Aorta (tissue), 1 donor: ENCODE measurements around a stretch of chr14.

GRCh38 chr14:37597433-37598161, 2.2 kb downstream of the TTC6 start:
- PRO-cap = no peak

- PRO-cap = no peak
Measured at GRCh38 chr14:38064993-38065894, 142.5 kb upstream of the SSTR1 start.

GRCh38 chr14:38251979-38252463, 3.9 kb downstream of the CLEC14A start:
- PRO-cap = no peak

- PRO-cap = no peak
Measured at GRCh38 chr14:38270839-38271119, 14.9 kb upstream of the CLEC14A start.

DNA sequence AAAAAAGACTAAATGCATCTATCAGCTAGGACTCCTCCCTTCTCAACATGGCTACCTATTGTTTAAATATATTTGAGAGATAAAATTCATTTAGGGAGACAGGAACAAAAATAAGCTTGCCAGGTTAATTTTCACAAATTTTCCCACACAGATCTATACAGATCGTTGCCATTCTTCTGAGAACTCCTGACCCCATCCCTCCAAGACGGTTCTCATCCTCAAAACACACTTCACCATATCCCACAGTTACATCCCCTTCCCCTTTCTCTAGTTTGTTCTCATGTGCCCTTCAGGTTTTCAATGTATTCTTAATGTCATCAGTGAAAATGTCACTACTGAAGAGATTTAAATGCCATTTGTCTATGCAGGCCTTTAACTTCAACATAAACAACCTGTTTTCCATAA, 197.0 kb downstream of the SEC23A start:
- PRO-cap = no peak

DNA sequence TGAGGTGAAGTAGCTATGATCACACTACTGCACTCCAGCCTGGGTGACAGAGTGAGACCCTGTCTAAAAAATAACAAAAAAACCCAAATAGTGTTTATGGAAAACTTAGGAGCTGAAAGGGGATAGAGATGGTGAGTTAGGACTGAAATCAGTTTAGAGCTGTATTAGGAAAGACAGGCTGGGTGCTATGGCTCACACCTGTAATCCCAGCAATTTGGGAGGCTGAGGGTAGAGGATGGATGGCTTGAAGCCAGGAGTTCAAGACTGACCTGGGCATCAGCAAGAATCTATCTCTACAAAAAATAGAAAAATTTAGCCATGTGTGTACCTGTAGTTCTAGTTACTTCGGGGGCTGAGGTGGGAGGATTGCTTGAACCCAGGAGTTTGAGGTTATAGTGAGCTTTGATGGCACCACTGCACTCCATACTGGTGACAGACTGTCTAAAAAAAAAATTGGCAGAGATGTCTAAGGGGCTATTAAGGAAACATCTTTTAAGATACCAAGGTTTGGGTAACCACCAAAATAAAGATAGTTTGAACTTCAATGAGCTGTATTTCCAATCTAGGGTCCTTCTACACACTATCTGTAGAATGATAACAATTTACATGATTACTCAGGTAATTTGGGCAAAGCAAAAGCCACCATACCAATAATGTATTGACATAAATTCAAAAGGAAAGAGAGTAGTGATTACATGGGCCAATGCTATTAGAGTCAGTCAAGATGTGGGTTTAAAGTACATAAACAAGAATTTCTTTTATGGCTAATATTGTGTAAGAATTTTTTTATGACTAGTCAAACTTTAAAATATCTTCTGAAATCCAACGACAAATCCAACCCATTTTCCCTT, 10.0 kb downstream of the PNN start:
- PRO-cap = no peak

GRCh38 chr14:41607756-41608460, 1.2 kb downstream of the LRFN5 start:
- PRO-cap = no peak

DNA sequence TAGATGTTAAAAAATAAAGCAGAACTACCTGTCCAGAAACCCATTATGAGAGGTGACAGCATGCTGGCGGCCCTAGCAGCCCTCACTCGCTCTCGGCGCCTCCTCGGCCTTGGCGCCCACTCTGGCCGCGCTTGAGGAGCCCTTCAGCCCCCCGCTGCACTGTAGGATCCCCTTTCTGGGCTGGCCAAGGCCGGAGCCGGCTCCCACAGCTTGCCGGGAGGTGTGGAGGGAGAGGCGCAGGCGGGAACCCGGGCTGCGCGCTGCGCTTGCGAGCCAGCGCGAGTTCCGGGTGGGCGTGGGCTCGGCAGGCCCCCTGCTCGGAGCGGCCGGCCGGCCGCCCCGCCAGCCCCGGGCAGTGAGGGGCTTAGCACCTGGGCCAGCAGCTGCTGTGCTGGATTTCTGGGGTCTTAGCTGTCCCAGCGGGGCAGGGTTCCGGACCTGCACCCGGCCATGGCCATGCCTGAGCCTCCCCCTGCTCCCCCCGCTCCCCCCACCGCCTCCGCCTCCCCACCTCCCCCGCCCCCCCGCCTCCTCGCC, 98.6 kb upstream of the C14orf28 start:
- PRO-cap = no peak

GRCh38 chr14:45219742-45220416, 33.1 kb downstream of the MIS18BP1 start:
- PRO-cap = no peak

DNA sequence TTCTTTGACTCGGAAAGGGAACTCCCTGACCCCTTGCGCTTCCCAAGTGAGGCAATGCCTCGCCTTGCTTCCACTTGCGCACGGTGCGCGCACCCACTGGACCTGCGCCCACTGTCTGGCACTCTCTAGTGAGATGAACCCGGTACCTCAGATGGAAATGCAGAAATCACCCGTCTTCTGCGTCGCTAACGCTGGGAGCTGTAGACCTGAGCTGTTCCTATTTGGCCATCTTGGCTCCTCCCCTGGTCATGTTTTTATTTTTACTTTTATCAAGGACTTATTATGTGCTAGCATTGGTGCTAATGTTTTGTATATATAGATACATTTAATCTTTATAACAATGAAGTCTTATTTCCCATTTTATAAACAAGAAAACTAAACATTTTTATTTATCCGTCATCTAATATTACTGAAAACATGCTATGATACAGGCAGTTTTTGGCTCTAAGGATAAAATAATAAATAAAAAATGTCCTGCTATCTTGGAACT, 636.1 kb upstream of the MIS18BP1 start:
- PRO-cap = no peak

DNA sequence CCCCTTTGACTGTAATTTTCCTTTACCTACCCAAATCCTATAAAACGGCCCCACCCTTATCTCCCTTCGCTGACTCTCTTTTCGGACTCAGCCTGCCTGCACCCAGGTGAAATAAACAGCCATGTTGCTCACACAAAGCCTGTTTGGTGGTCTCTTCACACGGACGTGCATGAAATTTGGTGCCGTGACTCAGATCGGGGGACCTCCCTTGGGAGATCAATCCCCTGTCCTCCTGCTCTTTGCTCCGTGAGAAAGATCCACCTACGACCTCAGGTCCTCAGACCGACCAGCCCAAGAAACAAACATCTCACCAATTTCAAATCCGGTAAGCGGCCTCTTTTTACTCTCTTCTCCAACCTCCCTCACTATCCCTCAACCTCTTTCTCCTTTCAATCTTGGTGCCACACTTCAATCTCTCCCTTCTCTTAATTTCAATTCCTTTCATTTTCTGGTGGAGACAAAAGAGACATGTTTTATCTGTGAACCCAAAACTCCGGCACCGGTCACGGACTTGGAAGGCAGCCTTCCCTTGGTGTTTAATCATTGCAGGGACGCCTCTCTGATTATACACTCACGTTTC, 453.0 kb upstream of the RPL10L start:
- PRO-cap = no peak

DNA sequence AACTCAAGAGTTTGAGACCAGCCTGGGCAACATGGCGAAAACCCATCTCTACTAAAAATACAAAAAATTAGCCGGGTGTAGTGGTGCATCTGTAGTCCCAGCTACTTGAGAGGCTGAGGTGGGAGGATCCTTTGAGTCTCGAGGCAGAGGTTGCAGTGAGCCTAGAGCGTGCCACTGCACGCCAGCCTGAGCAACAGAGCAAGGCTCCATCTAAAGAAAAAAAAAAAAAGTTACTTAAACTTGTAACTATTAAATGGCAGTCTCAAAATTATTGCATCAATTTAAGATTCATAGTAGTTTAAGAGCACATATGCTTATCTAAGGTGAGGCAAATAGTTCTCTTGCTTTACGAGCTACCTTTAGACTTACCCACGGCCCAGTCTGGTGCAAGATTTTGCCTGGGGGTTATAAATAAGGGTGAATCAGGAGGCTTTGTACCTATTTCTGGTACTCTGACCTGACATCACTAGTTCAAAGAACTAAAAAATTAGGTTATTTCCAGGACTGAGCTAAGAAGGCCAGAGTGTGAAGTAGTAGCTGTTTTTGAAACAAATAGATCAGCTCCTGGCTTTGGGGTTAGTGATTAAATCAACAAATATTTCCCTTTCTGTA, 3.4 kb downstream of the MGAT2 start:
- PRO-cap = no peak

GRCh38 chr14:49767252-49767847, 603 bp upstream of the KLHDC2 start:
- PRO-cap = bidirectional peak, plus-strand start at chr14:49767598, minus-strand start at chr14:49767597

DNA sequence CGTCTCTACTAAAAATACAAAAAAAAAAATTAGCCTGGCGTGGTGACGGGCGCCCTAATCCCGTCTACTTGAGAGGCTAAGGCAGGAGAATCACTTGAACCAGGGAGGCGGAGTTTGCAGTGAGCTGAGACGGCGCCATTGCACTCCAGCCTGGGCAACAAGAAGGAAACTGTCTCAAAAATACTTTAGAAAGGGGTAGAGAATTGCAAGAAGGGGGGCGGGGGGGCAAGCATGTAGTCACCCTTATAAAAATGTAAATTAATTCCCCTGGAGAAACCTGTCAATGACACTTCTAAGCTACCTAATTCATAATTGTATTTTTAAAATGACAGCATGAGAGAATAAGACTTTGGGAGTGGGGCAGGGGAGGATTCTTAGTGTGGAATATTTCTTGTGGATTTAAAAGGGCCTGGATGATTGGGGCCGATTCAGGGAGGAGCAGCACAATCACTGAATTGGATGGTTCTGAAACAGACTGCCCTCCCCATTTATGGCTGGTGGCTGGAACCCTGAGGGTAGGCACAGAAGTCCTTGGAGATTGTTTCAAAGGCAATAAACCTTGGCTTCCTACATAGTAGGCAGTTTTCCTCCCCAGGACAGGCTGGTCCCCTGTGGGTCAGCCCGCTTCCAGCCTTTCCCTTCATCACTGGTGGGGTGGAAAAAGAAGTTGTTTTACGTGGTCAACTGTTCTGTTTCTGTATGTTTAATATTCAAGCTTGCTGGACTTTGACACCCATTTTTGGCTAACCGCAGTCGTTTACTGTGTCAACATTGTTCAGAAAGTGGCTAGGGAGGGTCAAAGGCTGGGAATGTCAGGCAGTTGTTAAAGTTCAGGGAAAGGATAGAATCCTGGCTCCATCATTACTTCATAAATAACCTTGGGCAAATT, 2.1 kb downstream of the KLHDC2 start:
- PRO-cap = no peak

DNA sequence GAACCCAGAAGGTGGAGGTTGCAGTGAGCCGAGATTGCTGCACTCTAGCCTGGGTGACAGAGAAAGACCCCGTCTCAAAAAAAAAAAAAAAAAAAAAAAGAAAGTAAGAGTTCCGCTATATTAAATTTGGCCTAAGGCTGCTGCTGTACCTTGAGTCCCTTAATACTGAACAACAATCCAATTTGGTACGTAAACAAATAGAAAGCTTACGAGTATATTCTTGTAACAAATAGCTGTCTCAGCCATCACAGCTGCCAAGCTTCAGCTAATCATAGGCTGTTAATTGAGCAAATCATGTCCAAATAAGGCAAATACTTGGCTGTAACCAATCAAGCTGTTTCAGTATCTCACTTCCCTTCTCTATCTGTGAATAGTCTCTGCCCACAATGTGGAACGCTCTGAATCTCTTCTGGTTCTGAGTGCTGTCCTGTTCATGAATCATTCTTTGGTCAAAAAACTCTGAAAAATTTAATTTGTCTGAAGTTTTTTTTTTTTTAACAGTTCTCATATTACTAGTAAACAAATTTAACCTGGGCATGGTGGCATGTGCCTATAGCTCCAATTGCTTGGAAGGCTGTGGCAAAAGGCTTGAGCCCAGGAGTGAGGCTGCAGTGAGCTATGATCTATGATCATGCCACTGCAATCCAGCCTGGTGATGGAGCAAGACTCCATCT, 5.8 kb upstream of the NEMF start:
- PRO-cap = no peak

DNA sequence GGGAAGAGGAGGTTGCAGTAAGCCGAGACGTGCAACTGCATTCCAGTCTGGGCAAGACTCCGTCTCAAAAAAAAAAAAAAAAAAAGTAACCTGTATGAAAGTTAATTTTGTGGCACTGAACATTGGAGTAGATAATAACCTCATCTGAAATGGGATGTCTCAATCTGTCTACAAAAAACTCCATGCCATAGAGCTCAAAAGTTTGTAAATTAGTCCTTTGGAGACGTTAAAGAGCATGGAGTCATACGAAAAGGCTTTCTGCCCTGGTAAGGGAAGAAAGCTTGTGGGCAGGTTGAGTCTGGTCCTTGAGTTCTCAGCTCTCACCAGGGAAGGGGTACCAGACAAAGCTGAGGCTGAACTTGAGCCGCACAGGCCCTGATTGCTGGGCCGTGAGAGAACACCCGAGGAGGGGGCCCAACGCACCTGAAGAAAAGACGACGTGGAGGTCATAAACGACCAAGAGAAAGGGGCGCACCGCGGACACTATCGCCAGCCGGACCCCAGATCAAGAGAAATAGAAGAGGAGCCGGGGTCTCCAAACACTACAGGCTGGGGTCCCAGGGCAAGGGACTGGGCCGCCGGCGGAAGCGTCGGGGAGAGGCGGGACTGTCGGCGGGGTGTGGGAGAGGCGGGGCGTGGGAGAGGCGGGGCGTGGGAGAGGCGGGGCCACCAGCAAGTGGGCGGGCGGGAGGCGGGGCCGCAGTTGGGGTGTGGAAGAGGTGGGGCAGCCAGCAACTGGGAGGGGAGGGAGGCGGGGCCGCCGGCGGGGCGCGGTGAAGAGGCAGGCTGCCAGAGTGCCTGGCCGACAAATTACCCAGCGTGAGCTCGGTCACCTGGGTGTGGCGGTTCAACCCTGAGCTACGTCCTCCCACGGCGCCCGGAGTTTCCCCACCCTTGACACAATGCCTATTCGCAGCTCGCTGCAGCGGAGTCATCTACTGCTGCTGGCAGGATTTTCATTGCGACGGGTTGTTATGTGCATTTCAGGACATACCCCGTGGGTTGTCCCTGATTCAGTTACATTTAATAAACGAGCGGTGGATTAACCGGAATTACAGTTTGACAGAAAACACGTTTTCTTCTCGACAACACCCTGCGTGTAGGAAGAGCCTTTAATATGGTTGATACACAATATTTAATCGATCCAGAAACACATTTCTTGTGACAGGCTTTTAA, 15.4 kb upstream of the NEMF start:
- PRO-cap = bidirectional peak, plus-strand start at position 754 of the sequence, minus-strand start at position 608 of the sequence; bidirectional peak, plus-strand start at position 962 of the sequence, minus-strand start at position 946 of the sequence

DNA sequence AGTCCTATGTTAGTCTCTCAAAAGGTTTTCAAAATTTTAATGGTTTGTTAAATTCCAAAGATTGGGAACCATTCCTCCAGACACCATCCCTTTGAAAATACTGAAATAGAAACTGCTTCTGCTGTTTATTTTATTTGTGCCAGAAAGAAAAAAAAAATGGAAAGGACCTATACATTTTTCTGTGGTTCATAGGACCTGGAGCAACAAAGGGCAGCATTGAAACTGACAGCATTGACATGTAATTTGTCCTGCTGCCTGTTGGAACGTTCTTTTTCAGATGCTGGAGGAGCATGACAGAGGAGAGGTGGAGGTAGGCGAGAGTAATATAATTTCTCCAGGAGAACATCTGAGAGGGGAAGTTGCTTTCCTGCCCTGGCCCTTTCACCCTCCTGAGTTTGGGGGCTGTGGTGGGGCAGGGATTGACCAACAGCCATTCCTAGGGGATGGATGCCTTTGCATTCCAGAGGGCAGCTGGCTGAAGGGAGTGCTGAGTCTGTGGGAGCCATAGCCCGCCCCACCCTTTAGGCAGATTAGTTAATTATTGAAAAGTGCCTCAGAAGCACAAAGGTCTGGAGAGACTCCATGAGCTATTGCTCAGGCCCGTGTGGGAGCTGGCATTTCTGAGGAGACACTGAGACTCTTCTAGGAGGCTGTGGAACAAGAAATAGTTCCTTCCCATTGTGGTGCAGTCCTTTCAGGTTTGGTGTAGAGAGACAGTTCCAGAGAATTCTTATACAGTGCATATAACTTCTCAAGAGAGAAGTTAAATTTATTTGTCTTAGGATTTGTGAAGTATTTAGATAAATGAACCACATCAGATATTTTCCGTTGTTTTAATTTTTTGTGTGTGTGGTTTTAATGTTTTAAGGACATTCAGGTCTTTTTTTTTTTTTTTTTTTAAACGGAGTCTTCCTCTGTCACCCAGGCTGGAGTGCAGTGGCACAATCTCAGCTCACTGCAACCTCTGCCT, 73.5 kb downstream of the ARF6 start:
- PRO-cap = no peak

DNA sequence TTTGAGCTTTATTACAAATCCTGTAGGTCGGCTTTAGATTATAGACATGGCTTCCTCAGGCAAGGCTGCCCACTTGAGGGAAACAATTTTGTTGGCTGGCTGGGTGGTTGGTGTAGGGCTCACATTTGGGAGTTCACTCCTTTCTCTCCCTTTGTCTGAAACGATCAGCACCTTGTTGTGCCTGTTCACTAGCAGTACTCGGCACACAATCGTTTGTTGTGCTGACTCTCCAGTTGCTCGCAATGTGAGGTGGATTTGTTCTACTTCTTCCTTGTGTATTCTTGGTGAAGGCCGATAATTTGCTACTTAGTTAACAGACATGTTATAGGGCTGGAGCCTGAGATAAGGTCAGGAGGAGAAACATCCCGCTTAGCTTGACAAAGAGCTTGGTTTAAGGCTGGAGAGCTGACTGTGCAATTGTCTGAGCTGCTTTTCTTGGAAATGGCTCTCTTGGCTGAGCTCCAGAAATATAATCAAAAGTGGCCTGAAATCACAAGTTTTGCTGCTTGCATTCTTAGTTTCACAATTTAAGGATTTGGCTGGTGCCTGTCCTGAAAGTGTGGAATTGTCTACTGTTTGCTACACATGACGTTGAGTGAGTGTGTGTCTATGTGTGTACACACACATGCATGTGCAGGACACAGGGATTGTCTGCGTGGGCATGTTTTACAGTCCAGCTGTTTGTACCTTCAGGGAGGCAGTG, 77.6 kb downstream of the ARF6 start:
- PRO-cap = no peak

- PRO-cap = bidirectional peak, plus-strand start at chr14:50000724, minus-strand start at chr14:50000580
Measured at GRCh38 chr14:50000086-50000855, 107.4 kb downstream of the ARF6 start.

GRCh38 chr14:50000856-50001849, 108.3 kb downstream of the ARF6 start:
- PRO-cap = no peak